HCT116 (cell line): Measurements from ENCODE around the gene ZBTB7B.

GRCh38 chr1:153928540-153929578 is 6.1 kb upstream of the GATAD2B start:
- RRBS = 100% methylated on average over 2 of the region's 11 CpGs

DNA sequence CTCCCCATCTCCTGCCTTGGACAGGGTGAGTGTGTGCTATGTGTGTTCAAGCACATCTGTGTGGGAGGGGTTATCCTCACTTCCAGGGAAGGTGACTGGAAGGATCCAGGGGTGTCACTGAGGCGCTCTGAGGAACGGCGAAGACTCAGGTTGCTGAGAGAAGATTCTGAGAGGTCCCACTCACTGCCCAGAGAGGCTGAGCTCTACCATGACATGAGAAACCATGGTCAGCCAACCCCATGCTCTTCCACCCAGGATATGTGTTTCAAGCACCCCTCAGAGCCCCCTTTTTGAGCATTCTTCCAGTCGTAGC is 10.3 kb upstream of the GATAD2B start:
- RRBS = no CpG with 5 or more reads among the region's 4 CpGs

DNA sequence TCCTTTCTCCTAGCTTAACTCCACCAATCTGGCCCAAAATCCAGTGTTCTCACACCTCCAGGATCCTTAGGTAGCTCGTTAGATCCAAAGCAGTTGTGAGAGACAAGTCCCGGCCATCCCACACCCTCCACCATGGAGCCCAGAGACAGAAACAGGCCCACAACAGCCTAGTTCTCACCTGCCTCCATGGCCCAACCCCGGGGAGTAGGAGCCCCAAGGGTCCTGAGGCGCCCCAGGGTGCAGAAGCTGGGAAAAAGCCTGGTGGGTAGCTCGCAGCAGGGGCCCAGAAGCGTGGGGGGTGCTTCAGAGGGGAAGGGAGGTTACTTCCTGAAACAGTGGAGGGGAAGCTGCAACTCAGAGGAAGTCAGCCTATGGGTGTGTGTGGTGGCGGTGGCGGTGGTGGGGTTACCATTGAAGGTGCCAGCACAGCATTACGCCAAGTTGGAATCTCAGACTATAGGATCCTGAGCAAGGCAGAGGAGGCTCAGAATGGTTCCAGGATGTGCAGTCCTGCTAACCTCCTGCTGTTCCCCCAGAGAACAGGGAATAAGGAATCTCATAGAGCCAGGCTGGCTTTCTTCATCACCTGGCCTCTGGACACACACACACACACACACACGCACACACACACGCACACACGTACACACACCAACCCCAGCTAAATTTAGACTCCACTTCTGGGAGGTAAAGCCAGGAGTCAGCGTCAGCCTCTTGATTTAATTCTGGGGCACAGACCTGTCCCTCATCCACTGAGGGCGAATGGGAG is 1.4 kb downstream of the DENND4B start:
- RRBS = 94% methylated on average over 2 of the region's 14 CpGs

GRCh38 chr1:154156761-154157392 is 35.0 kb downstream of the TPM3 start:
- RRBS = no CpG with 5 or more reads among the region's 3 CpGs

- RRBS = no CpG with 5 or more reads among the region's 9 CpGs
Measured at GRCh38 chr1:154157393-154158335, 34.2 kb downstream of the TPM3 start.

- RRBS = no CpG with 5 or more reads among the region's 11 CpGs
Measured at GRCh38 chr1:154174598-154175095, 17.3 kb downstream of the TPM3 start.

GRCh38 chr1:154178908-154179596 is 12.8 kb downstream of the TPM3 start:
- RRBS = no CpG with 5 or more reads among the region's 6 CpGs

GRCh38 chr1:154221015-154222244 is 675 bp downstream of the UBAP2L start:
- RRBS = 1% methylated on average over 10 of the region's 58 CpGs

DNA sequence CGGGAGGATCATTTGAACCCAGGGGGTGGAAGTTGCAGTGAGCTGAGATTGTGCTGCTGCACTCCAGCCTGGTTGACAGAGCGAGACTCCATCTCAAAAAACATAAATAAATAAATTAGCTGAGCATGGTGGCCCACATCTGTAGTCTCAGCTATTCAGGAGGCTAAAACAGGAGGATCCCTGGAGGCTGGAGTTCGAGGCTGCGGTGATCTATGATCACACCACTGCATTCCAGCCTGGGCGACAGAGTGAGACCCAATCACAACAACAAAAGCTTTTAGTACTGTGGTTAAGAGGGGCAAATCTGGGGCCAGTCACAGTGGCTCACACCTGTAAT is 5.5 kb downstream of the HAX1 start:
- RRBS = no CpG with 5 or more reads among the region's 5 CpGs

DNA sequence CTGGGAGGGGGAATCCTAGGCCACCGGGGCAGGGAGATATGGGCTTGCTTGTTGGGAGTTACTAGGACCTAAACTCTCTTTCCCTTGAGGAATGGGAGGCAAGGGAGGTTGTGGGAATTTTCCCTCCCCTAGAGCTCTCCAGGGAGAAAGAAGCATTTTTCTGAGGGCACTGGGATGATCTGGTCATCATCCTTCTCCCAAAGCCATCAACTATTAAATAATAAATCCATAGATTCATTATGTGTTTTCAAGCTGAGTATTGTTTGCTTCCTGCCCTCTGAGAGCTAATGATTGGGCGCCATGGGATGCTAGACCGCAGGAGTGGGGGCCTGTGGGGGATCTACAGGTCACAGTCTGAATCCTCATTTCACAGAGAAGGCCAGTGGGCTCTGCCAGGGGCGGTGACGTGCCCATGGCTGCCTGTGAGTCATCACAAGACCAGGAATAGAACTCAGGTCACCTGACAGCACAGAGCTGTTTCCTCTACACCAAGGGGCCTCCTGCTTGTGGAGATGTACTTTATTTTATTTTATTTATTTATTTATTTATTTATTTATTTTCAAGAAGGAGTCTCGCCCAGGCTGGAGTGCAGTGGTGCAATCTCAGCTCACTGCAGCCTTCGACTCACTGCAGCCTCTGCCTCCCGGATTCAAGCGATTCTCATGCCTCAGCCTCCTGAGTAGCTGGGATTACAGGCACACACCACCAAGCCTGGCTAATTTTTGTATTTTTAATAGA is 15.0 kb downstream of the IL6R start:
- RRBS = no CpG with 5 or more reads among the region's 9 CpGs

DNA sequence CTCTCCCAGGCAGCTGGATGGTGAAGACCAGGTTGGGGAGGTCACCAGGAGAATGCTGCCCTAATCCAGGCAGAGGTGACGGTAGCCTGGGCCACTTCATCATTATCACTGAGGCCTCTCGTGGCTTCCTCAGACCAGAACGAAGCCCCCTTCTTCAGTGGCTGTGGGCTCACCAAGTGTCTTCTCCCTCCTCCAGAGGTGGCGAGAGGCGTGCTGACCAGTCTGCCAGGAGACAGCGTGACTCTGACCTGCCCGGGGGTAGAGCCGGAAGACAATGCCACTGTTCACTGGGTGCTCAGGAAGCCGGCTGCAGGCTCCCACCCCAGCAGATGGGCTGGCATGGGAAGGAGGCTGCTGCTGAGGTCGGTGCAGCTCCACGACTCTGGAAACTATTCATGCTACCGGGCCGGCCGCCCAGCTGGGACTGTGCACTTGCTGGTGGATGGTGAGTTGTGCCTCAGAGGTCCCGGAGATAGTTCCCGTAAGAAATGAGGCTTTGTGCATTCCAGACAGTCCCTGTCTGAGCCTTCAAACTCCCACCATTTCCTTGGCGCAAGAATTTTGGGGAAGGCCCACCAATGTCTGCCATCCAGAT is 24.0 kb downstream of the IL6R start:
- RRBS = over 99% methylated on average over 3 of the region's 17 CpGs

DNA sequence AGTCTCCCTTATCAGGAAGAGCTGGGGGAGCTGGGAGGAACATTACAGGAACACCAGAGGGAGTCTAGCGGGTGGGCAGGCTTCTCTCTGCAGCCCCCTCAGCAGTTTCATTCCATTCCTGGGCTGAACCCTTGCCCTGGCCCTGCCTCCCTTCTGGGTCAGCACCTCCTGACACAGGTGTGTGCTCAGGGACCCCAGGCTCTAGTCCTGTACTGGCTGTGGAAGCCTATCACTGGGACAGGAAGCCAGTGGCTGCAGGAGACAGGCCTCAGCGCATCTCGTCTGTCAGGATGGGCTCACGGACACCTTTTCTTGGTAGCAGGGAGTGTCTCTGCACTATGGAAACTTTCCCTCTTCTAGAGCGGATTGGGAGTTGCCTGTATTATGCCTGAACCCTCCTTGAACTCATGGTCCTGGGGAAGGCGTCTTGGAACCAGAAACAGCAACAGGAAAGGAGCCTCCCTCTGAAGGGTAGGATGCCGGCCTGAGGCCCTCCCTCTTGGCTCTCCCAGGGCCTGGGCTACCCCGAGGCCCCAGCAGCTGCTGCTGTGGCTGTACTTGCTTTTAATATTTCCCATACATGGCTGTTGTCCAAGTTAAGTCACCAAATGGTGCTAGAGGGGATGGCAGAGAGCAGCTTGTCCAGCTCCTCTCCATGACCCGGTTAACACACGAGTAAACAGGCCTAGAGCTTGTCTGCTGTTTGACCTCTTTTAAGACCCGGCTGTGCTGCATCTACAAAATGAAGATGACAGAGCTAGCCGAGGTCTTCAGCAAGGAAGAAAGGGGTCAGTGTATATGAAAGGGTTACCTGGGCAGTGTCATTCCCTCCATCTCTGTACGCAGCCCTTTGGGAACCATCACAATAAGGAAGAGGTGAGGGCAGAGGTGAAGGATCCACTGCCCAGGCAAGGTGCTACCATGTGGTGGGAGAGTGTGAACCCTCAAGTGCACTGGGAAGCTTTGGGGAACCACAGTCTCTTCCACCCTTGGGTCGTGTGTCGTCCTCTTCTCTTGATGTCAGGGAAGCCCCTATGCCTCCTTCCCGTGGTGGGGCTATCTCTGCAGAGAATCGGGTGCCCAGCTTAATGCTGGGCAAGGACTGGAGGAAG is 10.5 kb downstream of the CHRNB2 start:
- RRBS = 97% methylated on average over 1 of the region's 17 CpGs

GRCh38 chr1:154696608-154696919 is 88.6 kb upstream of the ADAR start:
- RRBS = no CpG with 5 or more reads among the region's 4 CpGs

DNA sequence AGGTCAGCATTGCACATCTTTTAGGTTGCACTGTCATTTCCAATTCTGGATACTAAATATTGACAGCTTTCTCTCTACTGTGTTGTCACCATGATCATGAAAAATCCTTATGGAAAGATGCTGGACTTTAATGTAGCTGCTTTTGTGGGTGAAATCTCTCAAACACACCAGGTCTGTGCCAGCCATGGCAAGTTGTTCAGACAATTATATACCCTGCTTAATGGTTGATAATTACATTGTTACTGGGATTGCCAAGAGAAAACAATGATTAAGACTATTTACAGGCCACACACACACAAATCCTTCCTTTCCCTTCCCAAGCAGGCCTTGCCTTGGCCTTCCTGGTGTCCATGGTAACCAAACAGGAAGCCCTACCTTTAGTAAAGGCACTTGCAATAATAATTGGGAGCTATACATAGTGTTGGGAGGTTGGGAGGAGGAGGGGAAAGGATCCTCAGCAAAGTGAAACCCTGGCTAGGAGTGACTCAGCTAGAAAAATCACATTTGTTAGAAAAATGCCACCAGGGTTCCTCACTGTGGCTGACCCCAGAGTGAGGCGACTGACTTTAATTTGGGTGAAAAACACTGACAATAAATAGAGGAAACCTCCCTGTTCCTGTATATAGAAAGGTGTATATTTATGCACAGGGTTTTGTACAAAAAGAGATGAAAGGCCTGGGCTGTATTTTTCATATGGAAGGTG is 122.2 kb upstream of the ADAR start:
- RRBS = no CpG with 5 or more reads among the region's 1 CpG

GRCh38 chr1:154877358-154877902 is 7.3 kb upstream of the KCNN3 start:
- RRBS = no CpG with 5 or more reads among the region's 15 CpGs

DNA sequence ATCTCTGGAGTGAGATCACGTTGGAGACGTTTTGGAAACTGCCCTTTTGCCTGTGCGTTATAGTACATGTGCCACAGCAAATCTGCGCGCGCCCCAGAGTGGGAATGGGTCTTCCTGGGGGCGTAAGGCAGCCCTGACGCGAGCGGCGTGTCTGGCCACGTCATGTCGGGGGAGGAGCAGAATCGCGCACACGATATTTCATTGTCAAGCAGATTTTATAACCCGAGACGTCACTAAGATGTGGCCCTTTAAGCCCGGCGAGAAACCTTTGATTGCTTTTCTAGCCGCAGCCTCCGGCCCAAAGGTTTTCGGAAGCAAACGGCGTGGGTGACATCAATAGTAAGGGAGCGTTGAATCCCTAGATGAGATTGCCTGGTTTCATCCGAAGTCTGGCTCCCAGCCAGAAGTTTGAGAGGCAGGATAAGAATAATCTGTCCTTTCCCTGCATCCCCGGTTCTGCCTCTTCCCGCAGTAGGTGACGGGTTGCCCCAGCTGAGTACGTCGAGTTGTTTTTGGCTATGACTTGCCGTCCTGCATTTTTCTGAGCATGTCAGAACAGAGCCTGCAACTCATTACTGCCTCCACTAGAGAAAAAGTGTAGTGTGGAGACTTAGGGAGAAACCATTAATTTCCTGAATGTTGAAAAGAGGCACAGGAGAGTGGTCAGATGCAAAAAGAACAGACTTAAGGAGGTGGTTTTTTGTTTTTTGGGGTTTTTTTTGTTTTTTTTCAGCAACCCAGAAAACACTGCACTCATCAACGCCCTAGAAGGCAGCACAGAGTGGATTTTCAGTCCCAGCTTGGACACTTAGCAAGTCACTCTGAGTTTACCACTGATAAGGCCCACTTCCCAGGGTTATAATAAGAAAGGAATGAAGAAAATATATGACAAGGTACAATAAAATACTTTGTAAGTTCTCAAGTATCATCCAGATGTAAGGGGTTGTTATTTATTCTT is 892 bp upstream of the PMVK start:
- RRBS = 4% methylated on average over 2 of the region's 34 CpGs

DNA sequence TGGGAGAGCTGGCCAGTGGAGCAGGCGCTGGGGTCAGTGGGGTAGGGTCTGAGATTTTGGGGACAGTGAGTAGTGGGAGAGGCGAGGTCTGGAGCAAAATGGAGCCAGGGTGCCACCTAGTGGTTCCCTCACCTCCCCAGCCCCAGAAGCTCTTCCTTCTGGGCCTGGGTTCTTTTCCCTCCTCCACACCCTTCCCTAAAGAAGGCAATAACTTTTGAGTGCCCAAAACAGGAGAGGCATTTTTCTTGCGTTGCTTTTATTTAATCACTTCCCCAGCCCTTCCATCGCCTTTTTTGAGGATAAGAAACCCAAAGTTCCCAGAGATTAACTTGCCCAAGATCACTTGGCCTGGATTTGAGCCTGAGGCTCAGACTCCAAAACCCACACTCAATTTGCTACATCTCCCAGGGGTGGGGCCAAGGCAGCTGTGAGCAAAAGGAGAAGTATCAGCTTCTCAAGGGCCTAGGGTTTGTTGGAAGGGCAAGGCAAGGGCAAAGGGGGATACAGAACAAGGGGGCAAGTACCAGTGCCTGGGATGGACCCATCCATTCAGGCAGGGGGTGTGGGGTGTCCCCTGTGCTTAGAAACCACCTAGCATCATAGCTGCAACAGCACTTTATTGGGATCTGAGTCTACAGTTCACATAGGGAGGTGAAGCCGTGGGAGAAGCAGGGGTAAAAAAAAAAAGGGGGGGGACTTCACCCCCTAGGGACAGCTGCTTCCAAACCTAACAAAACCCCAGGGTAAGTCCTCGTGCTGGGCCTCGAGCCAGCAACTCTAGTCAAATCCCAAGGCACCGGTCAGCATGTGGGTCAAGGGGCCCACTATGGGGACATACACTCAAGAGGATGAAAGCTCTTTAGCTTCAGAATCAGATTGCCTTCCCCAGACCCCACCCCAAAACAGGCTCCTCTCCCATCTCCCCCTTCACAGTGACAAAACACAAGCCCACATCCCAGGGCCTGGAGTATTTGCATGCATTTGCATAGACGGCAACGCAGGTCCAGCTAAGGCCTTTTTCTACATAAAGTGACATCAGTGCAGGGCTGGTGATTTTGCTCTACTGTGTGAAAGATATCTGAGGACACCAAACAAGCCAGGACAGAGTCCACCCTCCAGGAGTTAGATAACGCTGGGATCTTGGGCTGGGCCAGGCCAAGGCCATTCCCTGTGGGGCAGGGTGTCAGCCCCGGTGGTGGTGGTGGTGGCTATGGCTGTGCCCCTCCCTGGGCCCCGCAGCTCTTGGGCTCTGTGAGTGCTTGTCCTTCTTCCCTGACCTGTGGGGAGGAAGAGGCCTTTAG is 7.8 kb upstream of the PMVK start:
- RRBS = no CpG with 5 or more reads among the region's 13 CpGs

- RRBS = no CpG with 5 or more reads among the region's 39 CpGs
Measured at GRCh38 chr1:155002702-155003369, at the start of gene ZBTB7B. TSS of gene ZBTB7B (plus strand) at chr1:155002802.

DNA sequence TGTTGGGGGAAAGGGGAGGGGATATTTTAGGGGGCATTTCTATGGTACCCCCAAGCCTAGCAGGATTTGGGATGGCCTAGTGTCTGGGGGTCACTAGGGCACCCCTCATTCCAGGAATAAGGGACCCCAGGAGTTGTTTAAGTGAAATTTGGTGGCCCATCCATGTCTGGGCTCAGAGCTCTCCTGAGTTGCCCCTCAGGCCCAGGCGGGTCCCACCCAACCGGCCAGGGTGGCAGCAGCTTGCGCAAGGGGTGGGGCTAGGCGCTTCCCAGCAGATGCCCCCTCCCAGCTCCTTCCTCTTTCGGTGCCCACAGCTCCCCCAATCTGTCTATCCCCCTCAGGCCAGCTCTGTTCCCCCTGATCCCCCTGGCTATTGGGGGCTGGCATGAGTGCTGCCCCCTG is 5.2 kb downstream of the ZBTB7B start:
- RRBS = no CpG with 5 or more reads among the region's 5 CpGs